Endothelial cell of umbilical vein (primary cell): ENCODE measurements around a stretch of chr20.

DNA sequence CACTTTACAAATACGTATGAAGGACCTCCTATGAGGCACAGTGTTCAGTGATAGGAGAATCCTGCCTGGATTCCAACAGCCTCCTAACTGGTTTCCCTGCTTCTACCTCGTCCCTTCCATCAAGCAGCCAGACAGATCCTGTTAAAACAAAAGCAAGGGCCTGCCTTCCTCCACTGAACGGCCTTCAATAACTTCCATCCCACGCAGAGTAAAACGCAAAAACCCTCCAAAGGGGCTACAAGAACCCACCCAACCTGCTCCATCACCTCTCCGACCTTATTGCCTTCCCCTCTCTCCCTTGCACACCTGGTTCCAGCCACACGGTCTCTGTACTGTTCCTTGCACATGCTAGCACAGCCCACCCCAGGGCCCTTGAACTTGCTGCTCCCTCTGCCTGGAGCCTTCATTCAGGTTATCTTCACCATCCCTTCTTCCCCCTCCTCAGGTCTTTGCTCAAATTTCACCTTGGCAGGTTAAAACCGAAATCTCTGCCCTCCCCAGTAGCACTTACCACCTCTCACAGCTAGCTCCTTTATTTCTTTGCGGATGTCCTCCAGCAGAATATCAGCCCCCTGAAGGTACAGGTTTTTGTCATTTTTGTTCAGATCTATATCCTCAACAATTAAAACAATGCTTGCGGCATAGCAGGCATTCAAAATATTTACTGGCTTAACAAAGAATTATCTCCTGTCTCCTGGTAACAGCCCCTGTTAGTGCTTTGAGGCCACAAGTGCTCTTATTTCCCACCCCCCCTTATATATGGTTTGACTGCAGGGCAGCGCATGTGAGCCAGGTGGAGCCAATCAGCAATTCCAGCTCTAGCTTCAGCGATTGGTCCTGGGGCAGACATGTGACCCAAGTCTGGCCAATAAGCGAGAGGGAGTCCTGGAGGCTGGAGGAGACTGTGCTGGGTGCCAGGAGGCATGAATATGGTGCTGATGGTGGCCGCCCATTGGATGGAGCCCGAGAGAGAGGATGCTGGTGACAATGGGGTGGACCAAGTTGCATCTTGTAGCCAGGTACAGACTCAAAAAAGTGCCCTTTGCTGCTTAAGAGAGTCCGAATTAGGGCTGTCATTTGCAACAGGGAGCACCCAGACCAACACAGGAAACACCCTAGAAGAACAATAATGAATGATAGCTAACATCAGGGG is 21.2 kb downstream of the SULF2 start:
- PRO-cap: no peak
CAGE:
- cytosol, long polyA minus RNA: no peak
- cytosol, long polyA plus RNA: no peak
- long polyA plus RNA: no peak
- nucleus, long polyA minus RNA: no peak
- nucleus, long polyA plus RNA: no peak

GRCh38 chr20:47857065-47858135 is 72.1 kb upstream of the SULF2 start:
- PRO-cap: no peak
CAGE:
- cytosol, long polyA minus RNA: no peak
- cytosol, long polyA plus RNA: no peak
- long polyA plus RNA: no peak
- nucleus, long polyA minus RNA: no peak
- nucleus, long polyA plus RNA: no peak

GRCh38 chr20:47973370-47974059 is 188.2 kb upstream of the SULF2 start:
- PRO-cap: no peak
CAGE:
- cytosol, long polyA minus RNA: no peak
- cytosol, long polyA plus RNA: no peak
- long polyA plus RNA: no peak
- nucleus, long polyA minus RNA: no peak
- nucleus, long polyA plus RNA: no peak

DNA sequence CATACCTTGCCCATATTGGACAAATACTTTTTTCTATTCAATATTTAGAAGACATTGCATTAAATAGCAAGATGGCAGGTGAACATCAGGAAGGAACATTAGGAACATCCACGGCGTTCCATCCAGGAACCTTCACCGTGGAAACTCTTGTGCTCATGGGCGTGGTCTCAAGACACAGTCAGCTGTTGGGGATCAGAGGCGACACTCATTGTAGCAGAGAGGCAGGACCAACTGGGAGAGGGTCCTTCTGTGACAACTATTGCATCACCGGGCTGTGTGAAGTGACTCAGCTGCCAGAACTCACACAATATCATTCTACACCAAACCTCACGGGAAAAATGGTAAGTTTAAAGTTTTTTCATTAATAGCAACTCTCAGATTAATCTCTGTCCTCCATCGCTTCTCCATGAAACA is 334.8 kb upstream of the SULF2 start:
- PRO-cap: no peak
CAGE:
- cytosol, long polyA minus RNA: no peak
- cytosol, long polyA plus RNA: no peak
- long polyA plus RNA: no peak
- nucleus, long polyA minus RNA: no peak
- nucleus, long polyA plus RNA: no peak

DNA sequence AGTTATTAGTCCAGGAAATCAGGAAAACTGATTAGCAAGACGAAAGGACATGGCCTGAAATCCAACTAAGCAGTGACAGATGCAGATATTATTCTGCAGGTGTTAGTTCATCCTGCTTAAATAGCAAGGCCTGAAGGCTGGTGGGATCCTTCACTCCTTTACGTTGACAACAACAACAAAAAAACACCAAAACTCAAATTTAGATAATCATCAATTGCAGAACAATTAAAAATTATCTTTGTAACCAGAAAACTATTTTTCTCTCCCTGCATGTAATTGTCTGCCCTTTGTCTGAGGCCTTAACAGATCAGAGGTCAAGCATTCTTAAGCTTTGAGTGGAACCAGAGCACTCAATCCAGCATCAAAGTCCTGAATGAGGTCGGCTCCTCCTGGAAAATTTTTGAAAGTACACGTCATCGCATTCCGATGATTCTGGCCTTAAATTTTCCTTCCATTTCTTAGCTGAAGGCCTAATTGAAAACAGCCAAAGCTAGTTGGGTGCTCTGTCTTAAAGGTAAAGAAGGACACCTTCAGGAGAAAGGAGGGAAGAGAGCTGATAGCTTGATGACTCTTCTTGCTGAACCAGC is 510.1 kb upstream of the SULF2 start:
- PRO-cap: bidirectional peak, plus-strand start at position 454 of the sequence, minus-strand start at position 184 of the sequence
CAGE:
- cytosol, long polyA minus RNA: no peak
- cytosol, long polyA plus RNA: no peak
- long polyA plus RNA: no peak
- nucleus, long polyA minus RNA: start-site peak on the plus strand centred at position 470 of the sequence, 35 bp wide, 11 reads
- nucleus, long polyA plus RNA: no peak

DNA sequence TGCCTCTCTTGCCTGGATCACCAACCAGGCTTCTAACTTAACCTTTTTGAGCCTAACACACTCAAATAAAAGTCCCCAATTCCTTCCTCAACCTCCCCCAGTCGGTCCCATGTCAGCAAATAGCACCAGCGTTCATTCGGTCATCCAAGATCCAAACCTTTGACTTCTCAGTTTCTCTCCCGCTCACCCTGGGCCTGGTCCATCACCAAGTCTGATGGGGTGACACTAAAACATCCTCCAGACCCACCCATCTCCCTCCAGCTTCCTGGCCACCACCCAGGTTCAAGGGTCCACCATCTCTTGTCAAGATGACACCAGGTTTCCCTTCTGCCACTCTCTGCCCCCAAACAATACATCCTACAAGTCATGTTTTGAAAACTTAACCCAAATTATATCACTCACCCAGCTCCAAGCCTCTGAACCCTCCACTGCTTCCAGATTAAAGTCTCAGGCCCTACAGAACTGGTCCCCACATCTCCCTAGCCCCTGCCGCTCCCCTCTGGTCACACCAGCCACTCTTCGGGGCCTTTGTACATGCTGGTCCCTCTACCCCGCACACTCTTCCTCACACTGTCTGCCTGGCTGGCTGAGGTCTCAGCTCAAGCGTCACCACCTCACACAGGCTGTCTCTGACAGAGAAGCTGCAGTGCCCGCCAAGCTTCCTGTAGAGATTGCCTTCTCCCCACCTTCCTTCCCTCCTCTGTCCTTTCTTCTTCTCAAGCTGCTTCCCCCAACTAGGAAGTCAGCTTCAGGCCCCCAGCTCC is 192.6 kb downstream of the PREX1 start:
- PRO-cap: no peak
CAGE:
- cytosol, long polyA minus RNA: no peak
- cytosol, long polyA plus RNA: no peak
- long polyA plus RNA: no peak
- nucleus, long polyA minus RNA: no peak
- nucleus, long polyA plus RNA: no peak

GRCh38 chr20:48644177-48644790 is 183.5 kb downstream of the PREX1 start:
- PRO-cap: no peak
CAGE:
- cytosol, long polyA minus RNA: no peak
- cytosol, long polyA plus RNA: no peak
- long polyA plus RNA: no peak
- nucleus, long polyA minus RNA: no peak
- nucleus, long polyA plus RNA: no peak

DNA sequence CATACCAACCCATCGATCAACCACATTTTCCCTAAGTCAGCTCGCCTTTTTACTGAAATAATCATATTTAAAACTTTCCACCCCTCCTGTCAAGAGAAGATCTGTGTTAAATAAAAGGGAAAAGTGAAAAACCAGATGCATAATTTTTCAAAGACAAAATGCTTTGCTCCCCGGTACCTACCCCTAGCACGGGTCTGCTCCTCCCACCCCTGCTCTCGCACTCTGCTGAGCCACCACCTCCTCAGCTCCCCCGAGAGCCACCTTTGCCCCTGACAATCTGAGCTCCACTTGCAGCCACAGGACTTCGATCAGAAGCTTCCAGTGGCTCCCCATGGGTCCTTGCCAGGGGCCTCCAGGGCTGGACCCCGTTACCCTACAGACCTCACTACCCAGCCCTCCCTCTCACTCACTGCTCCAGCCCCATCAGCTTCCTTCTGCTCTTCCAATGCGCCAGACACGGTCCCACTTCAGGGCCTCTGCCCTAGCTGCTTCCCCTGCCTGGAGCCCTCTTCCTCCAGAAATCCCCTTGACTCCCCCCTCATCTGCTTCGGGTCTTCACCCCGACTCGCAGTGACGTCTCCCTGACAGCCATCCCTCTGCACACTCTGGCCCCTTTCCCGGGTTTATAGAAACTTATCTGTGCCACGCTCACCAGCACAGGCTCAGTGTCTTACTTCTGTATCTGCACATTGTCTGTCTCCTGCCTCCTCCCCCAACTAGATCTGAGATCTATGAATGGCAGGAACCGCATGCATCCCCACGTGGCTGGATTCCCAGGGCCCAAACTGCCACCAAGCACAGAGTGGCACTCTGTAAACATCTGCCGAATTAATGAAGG is 171.5 kb downstream of the PREX1 start:
- PRO-cap: no peak
CAGE:
- cytosol, long polyA minus RNA: no peak
- cytosol, long polyA plus RNA: no peak
- long polyA plus RNA: no peak
- nucleus, long polyA minus RNA: no peak
- nucleus, long polyA plus RNA: no peak

DNA sequence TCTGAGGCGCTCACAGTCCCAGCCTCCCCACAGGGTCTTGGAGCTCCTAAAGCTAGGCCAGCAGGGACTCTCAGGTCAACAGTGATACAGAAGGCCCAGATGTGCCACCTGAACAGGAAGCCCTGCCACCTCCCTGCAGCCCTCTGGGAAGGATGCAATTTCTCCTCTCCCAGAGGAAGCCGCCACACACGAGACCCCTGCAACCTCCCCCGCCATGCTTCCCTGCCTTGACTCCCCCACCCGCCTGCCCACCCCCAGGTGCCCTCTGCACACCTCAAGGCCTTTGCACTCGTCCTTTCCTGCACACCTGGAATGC is 158.9 kb downstream of the PREX1 start:
- PRO-cap: no peak
CAGE:
- cytosol, long polyA minus RNA: no peak
- cytosol, long polyA plus RNA: no peak
- long polyA plus RNA: no peak
- nucleus, long polyA minus RNA: no peak
- nucleus, long polyA plus RNA: no peak

DNA sequence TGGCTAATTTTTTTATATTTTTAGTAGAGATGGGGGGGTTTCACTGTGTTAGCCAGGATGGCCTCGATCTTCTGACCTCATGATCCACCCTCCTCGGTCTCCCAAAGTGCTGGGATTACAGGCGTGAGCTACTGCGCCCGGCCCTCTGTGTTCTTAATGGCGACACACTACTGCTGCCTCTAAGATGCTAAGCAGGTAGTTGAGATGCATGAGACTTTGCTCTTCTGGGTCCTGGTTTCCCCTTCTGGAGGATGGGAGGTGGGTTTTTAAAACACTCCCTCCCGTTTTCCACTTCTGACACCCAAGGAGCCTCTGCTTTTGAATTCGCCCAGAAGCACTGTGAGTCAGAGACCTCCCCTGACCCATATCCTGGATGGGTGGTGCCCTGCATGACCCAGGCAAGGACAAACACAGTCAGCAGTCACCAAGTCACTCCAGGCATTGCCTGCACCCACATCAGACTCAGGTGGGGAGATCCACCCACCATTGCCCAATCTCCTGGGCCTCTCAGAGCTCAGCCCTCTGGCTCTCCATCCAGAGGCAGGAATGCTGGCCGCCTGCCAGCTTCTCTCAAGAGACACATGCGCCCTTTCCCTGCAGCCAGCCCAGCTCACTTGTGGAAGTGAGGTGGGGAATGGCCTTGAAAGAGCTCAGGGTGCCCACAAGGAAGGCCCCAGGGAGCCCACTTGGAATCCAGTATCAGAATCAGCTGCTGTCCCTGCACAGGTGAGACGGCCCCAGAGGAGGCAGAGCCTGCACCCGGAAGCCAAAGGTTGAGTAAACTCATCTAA is 130.1 kb downstream of the PREX1 start:
- PRO-cap: no peak
CAGE:
- cytosol, long polyA minus RNA: no peak
- cytosol, long polyA plus RNA: no peak
- long polyA plus RNA: no peak
- nucleus, long polyA minus RNA: no peak
- nucleus, long polyA plus RNA: no peak

GRCh38 chr20:48760194-48761193 is 67.3 kb downstream of the PREX1 start:
- PRO-cap: no peak
CAGE:
- cytosol, long polyA minus RNA: no peak
- cytosol, long polyA plus RNA: no peak
- long polyA plus RNA: no peak
- nucleus, long polyA minus RNA: start-site peak on the plus strand at chr20:48760701-48760713, 5 reads
- nucleus, long polyA plus RNA: no peak

- PRO-cap: no peak
CAGE:
- cytosol, long polyA minus RNA: no peak
- cytosol, long polyA plus RNA: no peak
- long polyA plus RNA: no peak
- nucleus, long polyA minus RNA: no peak
- nucleus, long polyA plus RNA: no peak
These were observed 60.2 kb downstream of the PREX1 start for GRCh38 chr20:48767596-48767986.

- PRO-cap: no peak
CAGE:
- cytosol, long polyA minus RNA: no peak
- cytosol, long polyA plus RNA: no peak
- long polyA plus RNA: no peak
- nucleus, long polyA minus RNA: no peak
- nucleus, long polyA plus RNA: no peak
These were observed 53.8 kb downstream of the PREX1 start for GRCh38 chr20:48773803-48774627.

- PRO-cap: no peak
CAGE:
- cytosol, long polyA minus RNA: no peak
- cytosol, long polyA plus RNA: no peak
- long polyA plus RNA: no peak
- nucleus, long polyA minus RNA: no peak
- nucleus, long polyA plus RNA: no peak
These were observed 51.4 kb downstream of the PREX1 start for GRCh38 chr20:48776512-48776711.

DNA sequence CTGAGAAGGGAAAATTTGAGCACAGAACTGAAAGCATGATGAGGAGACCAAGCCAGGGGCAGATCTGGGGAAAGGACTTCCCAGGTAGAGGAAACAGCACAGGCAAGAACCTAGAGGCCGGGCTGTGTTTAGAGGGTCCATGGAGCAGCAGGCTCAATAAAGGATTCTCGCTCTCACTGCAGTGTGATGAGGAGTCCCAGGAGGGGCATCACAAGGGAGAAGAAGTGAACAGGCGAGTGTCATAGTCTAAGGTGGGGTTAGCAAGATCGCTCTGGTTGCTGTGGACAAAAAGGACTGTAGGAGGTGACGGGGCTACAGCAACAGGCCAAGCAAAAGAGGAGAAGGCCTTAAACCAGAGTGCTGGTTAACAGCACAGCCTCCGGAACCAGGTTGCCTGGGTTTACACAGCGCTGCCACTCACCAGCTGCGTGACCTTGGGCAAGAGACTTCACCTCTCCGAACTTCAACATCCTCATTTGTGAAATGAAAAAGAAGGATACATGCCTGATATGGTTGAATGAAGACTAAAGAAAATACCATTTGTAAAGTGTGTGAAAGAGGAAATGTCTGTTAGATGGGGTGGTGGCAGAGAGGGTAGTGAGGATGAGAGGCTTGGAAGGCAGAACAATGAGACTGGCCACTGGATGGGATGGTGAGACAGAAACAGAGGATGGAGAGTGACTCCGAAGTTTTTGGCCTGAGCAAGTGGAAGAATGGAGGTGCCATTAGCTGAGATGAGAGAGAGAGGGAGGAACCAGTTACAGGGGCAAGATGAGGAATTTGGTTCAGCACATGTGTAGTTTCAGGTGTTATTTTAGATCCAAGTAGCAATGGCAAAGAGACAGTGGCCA is 44.9 kb downstream of the PREX1 start:
- PRO-cap: no peak
CAGE:
- cytosol, long polyA minus RNA: no peak
- cytosol, long polyA plus RNA: no peak
- long polyA plus RNA: no peak
- nucleus, long polyA minus RNA: no peak
- nucleus, long polyA plus RNA: no peak

DNA sequence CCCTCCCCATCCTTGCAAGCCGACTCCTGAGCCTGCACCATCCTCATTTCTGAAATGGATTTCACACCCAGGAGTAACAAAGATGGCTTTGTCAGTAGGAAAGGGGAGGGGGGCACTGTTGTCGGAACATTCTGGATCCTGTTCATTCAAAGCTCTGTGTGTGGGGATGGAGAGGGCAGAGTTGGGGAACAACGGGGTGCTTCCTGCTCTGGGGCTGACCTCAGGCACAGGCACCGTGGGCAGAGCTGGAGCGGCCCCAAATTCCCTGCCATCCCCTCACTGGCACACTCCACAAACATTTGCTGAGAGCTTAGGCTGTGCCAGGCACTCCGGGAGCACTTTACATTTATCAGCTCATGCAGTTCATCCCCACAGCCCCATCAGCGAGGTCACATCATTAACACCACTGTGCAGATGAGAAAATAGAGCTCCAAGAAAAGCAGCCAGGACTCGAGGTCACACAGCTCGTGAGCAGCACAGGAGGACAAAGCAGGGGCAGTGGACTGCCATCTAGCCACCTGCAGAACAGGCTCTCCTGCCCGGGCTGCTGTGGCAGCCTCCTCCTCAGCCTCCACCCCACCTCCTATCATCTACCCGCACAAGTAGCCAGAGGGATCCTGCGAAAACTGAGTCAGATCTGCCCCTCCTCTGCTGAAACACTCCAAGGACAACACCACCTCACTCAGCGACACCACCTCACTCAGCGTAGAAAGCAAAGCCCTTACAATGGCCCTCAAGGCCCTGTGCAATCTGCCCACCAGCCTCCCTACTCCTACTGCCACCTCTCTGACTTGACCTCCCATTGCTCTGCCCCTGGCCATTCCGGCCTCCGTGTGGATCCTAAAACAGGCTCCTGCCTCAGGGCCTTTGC is 19.6 kb downstream of the PREX1 start:
- PRO-cap: no peak
CAGE:
- cytosol, long polyA minus RNA: no peak
- cytosol, long polyA plus RNA: no peak
- long polyA plus RNA: no peak
- nucleus, long polyA minus RNA: no peak
- nucleus, long polyA plus RNA: no peak

DNA sequence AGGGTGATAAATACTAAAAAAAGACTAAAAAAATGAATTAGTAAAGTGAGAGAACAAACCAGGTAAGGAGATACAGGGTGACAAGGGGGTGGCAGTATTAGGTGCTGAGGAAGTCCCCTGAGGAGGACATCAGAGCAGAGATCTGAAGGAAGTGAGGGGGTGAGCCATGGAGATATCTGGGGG is 9.9 kb downstream of the ARFGEF2 start:
- PRO-cap: no peak
CAGE:
- cytosol, long polyA minus RNA: no peak
- cytosol, long polyA plus RNA: no peak
- long polyA plus RNA: no peak
- nucleus, long polyA minus RNA: no peak
- nucleus, long polyA plus RNA: no peak

- PRO-cap: no peak
CAGE:
- cytosol, long polyA minus RNA: no peak
- cytosol, long polyA plus RNA: no peak
- long polyA plus RNA: no peak
- nucleus, long polyA minus RNA: no peak
- nucleus, long polyA plus RNA: no peak
These were observed 32.0 kb downstream of the ARFGEF2 start for GRCh38 chr20:48953513-48953962.

GRCh38 chr20:48956616-48957604 is 35.4 kb downstream of the ARFGEF2 start:
- PRO-cap: no peak
CAGE:
- cytosol, long polyA minus RNA: no peak
- cytosol, long polyA plus RNA: no peak
- long polyA plus RNA: no peak
- nucleus, long polyA minus RNA: no peak
- nucleus, long polyA plus RNA: no peak

GRCh38 chr20:48973172-48973470 is 51.6 kb downstream of the ARFGEF2 start:
- PRO-cap: no peak
CAGE:
- cytosol, long polyA minus RNA: no peak
- cytosol, long polyA plus RNA: no peak
- long polyA plus RNA: no peak
- nucleus, long polyA minus RNA: no peak
- nucleus, long polyA plus RNA: no peak